ENCODE measurements around a stretch of chr14.

DNA sequence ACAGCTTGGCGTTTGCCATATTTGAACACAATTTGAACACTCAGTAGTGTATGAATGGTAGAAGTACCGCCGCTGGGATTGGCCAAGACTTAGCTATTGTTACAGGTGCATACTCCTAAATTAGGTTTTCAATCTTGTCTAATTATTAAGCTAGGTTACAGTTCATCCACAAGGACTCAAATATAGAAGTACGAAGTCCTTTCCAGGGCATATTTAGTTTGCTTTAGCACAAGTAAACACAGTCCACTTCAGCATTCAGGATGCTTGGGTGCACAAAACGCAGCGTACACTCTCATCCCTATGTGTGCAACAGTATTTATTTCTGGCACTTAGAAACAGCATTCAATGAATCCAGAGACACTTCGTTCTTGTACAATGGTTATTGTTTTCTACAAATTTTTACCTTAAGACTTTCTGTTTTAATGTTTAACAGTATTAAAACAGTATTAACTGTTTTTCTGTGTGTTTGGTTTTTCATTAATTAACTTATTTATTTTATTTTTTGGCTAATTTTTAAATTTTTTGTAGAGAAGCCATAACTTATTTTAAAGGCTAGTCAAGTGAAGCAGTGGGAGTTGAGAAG lies 50.6 kb upstream of the HECTD1 start:
- PRO-cap = no peak

- PRO-cap = no peak
These were observed 129.2 kb downstream of the NUBPL start for GRCh38 chr14:31690215-31691015.

- PRO-cap = bidirectional peak, plus-strand start at chr14:32076759, minus-strand start at chr14:32076585; bidirectional peak, plus-strand start at chr14:32077078, minus-strand start at chr14:32076823
These were observed 335 bp upstream of the ARHGAP5 start for GRCh38 chr14:32076732-32077206.

GRCh38 chr14:32155652-32156586 lies 78.8 kb downstream of the ARHGAP5 start:
- PRO-cap = no peak

DNA sequence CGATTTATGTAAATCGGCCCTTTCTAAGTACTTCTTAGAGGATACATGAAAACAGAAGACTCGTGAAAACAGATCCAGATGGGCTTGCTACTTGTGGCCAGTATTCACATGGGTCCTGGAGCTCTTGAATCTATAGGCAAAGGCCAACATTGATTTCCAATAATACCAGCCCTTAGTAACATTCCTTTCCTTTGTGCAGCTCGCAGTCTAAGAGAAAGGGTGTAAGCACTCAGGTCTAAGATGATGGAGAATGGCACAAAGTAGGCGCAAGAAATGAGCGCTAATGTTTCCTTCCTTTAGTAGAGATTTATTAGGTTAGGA lies 125.3 kb downstream of the ARHGAP5 start:
- PRO-cap = no peak

- PRO-cap = no peak
These were observed 17.3 kb upstream of the AKAP6 start for GRCh38 chr14:32311693-32312290.

GRCh38 chr14:32493913-32494594 lies 165.0 kb downstream of the AKAP6 start:
- PRO-cap = no peak

DNA sequence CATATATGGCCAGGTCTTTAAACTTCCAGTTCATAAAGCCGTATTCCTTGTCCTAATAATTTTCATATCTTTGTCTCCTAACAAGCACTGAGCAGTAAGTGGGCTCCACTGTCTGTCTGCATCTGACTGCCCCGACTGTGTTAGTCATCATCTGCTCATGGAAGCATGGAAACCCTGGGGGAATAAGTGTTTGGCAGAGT lies 294.5 kb downstream of the AKAP6 start:
- PRO-cap = no peak

DNA sequence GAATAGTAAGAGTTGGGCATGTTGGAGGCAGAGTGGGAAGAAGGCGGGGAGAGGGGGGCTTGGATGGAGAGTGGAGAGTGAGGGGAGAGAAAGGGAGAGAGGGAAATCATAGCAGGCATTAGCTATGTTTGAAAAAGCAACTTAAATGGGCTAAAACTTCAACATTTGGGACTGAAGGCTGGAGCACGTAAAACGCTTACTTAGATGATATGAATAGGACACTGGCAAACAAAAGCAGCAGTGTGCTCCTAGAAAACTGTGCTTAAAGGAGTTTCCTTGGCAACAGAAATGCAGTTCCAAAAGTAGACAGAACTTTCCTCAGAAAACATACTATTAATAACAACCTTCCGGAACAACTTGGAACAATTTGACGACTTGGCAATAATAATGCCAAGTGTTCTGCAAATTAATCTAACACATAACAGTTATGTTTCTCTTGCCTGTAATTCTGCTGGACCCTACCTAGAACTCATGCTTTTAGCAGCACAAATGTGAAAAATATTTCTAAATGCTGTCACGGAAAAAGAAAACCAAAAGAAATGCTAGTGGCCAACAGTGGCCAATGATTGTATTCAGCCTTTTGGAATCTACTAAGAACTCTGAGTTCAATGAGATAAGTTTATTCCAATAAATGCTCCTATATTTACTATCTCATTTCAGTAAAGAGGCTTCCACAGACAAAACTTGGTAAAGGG lies 235.4 kb upstream of the NPAS3 start:
- PRO-cap = no peak

- PRO-cap = unidirectional peak, minus-strand start at chr14:32897311
These were observed 41.4 kb upstream of the NPAS3 start for GRCh38 chr14:32896915-32898040.

- PRO-cap = no peak
These were observed 246.3 kb downstream of the EGLN3 start for GRCh38 chr14:33704594-33704906.

- PRO-cap = no peak
These were observed 1.5 kb downstream of the EGLN3 start for GRCh38 chr14:33949199-33949935.

- PRO-cap = no peak
These were observed 101.1 kb upstream of the EGLN3 start for GRCh38 chr14:34051983-34052443.

DNA sequence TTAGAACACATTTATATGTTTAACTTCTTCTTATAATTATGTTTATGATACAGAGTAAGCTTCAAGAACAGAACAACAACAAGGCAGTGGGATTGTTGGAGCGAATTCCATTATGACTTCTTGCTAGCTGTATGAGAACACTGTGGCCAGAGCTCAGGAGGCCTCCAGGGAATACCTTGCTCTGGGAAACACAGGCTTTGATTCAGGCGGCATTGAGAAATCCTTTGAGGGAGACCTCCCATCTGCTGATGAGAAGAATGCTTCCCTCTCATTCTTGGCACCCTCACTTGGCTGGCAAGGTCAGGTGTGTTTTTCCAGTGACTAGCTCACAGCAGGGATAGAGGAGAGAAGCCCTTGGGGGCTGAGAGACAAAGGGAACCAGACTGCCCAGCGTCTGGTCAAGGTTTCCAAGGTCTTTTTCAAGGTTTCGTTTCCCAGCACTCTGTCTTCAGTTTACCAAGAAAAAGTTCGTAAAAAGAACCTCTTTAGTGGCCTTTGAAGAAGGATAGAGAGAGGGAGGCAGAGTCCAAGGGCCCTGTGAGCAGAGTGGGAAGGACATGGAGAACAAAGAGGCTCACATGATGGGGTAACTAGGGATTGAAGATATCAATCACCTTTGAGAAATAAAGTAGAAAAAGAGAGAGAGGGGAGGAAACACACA lies 82.5 kb downstream of the SPTSSA start:
- PRO-cap = no peak

GRCh38 chr14:34434254-34434934 lies 27.6 kb downstream of the SPTSSA start:
- PRO-cap = no peak

GRCh38 chr14:34556019-34556507 lies 16.6 kb upstream of the EAPP start:
- PRO-cap = no peak

DNA sequence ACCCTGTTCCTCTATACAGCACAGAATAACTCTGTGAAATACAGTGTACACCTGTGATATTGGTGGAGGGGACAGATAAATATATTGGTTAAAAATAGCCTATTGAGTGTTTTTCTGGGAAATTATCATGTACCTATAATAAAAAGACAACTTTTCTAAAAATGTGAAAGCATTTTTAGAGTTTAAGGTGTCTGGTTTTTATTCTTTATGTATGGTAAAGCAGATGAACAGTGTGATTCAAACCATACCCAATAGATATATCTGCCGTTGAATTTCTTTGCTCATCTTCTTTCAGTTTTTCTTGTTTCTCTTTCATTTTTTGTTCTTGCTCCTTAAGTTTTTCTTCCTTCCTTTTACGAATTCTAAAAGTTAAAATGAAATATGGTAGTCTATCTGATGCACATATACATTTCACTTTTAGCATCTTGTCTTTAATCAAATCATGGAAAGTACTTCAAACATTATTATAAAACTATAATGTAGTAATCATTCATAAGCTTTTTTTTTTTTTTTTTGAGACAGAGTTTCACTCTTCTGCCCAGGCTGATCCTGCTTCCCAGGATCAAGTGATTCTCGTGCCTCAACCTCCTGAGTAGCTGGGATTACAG lies 68.6 kb upstream of the CFL2 start:
- PRO-cap = no peak

- PRO-cap = no peak
These were observed 51.6 kb upstream of the SRP54 start for GRCh38 chr14:34931111-34931715.

DNA sequence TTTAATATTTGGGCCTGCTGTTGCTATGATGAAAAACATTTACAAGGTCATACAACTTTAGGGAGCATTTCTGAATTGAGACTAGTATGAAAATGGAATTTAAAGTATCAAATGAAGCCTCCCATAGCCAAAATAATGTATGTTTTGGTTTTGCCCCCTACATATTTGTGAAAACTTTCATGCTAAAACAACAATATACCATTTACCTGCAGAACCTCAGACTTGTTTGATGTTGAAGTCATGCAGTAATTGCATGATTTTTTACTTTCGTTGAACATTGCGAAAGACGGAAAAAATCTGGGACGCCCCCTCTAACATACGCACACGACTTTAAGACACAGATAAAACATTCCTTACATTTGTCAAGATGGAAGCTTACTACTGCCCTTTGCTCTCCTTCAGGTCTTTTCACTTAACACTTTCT lies 635 bp upstream of the FAM177A1 start:
- PRO-cap = no peak

GRCh38 chr14:35298539-35299101 lies 6.4 kb downstream of the PSMA6 start:
- PRO-cap = no peak